HT1080 (cell line): ENCODE results near the genes QRICH2, AANAT and CYGB.

DNA sequence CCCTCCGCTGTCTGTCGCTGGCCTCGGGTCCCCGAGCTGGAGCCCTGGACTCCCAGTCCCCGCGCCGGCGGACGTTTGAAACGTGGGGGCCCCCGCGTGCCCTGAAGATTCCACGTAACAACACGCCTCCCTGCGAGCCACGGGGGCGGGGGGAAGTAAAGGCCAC is at the start of gene QRICH2:
QRICH2 (minus strand) TSS at position 77 of the 166 bp plus-strand sequence.
RAMPAGE:
- cytosol, long total RNA, result no peak
- long total RNA, result no peak
- nucleus, long total RNA, result no peak

DNA sequence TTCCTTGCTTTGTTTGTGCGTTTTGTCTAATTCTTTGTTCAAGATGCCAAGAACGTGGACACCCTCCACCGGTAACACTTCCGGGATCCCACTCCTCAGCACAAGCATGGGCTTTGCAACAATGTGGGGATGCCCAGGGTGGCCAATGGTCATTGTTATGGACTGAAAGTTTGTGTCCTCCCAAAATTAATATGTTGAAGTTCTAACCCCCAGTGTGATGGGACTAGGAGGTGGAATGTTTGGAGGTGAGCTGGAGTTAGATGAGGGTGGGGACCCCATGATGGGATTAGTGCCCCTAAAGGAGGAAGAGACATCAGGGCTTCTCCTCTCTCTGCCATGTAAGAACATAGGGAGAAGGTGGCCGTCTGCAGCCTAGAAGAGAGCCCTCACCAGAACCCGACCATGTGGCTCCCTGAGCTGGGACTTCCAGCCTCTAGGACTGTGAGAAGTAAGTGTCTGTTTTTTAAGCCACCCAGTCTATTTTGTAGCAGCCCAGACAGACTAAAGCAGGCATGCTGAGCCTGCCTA is 3.8 kb upstream of the PRPSAP1 start:
RAMPAGE:
- cytosol, long total RNA, result no peak
- long total RNA, result no peak
- nucleus, long total RNA, result no peak

DNA sequence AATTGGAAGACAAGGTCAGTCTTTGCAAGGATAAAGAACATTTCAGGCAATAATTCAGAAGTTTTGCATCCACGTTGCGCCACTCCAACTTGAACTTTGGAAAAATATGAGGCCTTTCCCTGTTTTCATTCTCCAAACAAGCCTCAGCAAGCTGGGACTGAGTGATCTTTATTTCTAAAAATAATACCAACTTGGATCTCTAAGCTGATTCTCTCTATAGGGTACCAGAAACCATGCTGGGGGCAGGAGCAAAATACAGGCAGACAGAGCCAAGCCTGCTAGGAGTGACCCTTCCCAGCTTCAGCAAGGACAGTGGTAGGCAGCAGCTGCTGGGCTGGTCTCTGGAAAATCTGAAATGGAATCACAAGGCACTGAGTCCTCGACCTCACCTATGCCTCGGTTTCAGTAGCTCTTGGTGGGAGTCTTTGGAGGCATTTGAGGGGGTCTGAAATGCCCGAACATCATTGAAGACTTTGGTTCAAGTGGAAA is 8.1 kb upstream of the PRPSAP1 start:
RAMPAGE:
- cytosol, long total RNA, result no peak
- long total RNA, result no peak
- nucleus, long total RNA, result no peak

GRCh38 chr17:76368417-76369103 is 14.8 kb upstream of the PRPSAP1 start:
RAMPAGE:
- cytosol, long total RNA, result no peak
- long total RNA, result no peak
- nucleus, long total RNA, result no peak

DNA sequence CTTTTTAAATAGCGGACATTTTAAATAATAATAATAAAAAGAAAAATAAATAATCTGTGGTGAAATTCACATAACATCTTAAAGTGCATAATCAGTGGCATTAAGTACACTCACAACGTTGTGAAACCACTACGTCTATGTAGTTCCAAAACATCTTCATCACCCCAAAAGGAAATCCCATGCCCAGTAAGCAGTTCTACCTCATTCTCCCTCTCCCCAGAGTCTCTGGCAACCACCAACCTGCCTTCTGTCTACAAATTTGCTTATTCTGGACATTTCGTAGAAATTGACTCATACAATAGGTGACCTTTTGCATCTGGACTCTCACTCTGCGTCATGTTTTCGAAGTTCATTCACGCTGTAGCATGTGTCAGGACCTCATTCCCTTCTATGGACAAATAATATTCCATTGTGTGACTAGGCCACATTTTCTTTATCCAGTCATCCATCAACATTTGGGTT is 12.3 kb upstream of the SPHK1 start:
RAMPAGE:
- cytosol, long total RNA, result no peak
- long total RNA, result no peak
- nucleus, long total RNA, result no peak

GRCh38 chr17:76383815-76384172 is 615 bp upstream of the SPHK1 start:
RAMPAGE:
- cytosol, long total RNA, result no peak
- long total RNA, result no peak
- nucleus, long total RNA, result no peak

DNA sequence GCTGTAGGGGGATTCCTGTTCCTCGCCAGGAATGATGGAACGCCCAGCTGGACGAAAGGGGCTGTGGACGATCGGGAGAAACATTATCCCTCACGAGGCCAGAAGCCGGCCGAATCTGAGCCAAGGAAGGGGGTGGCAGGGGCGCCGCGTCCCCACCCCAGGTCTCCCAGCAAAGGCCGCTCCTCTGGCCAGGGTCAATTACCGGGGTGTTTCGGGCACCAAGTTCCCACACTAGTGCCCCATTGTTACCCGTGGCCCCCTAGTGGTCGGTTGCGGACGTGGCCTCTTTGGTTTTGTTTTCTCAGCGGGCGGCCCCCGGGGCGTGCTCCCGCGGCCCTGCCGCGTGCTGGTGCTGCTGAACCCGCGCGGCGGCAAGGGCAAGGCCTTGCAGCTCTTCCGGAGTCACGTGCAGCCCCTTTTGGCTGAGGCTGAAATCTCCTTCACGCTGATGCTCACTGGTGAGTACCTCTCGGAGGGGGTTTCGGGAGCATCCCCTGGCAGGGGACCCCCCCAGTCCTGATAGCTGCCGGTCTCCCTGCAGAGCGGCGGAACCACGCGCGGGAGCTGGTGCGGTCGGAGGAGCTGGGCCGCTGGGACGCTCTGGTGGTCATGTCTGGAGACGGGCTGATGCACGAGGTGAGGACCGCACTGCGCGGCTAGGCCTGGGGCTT is 1.4 kb downstream of the SPHK1 start:
RAMPAGE:
- cytosol, long total RNA, result no peak
- long total RNA, result no peak
- nucleus, long total RNA, result no peak

DNA sequence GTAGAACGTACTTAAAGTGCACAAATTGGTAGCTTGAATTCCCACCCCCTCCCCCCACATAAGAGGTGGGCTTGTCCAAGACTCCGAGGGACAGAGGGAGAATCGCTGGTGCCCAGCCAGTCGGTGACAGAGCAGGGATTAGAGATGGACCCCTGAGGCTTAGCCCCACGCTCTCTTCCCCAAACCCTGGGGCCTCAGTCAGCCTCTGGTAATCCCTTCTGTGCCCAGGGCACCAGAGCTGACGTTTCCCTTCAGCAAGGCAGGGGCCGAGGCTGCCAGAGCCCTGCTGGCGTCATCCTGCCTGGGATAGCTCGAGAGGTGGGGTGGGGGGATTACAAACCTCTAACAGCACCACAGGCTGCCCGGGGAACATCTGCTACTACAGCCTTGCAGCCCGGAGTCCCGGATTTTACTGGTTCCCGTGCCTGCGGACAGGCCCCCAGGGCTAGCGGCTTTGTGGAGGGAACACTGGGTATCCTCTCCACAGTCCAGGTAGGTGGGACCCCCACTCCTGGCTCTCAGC is at the start of gene AANAT:
AANAT (plus strand) TSS at position 368 of the 523 bp plus-strand sequence.
RAMPAGE:
- cytosol, long total RNA, result no peak
- long total RNA, result no peak
- nucleus, long total RNA, result no peak

GRCh38 chr17:76498777-76499873 is 2.1 kb downstream of the RHBDF2 start:
RAMPAGE:
- cytosol, long total RNA, result no peak
- long total RNA, result no peak
- nucleus, long total RNA, result no peak

RAMPAGE:
- cytosol, long total RNA, result no peak
- long total RNA, result no peak
- nucleus, long total RNA, result no peak
Observed at GRCh38 chr17:76501751-76502029, 467 bp upstream of the RHBDF2 start.

DNA sequence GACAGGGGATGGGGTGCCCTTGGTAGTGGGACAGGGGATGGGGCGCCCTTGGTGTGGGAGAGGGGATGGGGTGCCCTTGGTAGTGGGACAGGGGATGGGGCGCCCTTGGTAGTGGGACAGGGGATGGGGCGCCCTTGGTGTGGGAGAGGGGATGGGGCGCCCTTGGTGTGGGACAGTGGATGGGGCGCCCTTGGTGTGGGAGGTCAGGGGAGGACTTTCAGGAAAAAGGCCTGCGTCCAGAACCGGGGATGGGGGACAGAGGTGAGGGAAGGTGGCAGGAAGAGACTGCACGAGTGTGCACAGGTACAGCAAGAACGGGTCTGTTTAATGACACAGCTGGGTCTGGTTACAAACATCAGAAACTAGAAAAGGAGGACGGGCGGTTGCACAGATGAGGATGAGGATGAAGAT is 10.5 kb downstream of the CYGB start:
RAMPAGE:
- cytosol, long total RNA, result no peak
- long total RNA, result no peak
- nucleus, long total RNA, result no peak

DNA sequence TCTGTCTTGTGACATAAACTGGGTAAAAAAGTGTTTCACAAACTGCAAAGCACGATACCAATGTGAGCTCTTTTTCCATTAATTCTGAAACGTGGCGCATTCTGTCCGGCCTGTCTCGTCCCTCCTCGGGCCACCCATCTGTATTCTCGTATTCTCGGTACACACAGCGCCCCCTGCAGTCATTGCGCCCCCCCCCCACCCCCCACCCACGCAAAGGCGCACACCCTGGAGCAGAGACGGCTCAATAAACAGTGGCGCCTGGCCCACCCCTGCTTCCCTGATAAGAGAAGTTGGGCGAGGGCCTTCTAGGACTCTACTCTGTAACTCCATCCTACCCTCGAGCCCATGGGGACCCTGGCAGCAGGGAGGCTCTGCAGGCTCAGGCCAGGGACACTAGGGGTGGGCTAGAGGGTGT is 8.6 kb downstream of the CYGB start:
RAMPAGE:
- cytosol, long total RNA, result no peak
- long total RNA, result no peak
- nucleus, long total RNA, result no peak

DNA sequence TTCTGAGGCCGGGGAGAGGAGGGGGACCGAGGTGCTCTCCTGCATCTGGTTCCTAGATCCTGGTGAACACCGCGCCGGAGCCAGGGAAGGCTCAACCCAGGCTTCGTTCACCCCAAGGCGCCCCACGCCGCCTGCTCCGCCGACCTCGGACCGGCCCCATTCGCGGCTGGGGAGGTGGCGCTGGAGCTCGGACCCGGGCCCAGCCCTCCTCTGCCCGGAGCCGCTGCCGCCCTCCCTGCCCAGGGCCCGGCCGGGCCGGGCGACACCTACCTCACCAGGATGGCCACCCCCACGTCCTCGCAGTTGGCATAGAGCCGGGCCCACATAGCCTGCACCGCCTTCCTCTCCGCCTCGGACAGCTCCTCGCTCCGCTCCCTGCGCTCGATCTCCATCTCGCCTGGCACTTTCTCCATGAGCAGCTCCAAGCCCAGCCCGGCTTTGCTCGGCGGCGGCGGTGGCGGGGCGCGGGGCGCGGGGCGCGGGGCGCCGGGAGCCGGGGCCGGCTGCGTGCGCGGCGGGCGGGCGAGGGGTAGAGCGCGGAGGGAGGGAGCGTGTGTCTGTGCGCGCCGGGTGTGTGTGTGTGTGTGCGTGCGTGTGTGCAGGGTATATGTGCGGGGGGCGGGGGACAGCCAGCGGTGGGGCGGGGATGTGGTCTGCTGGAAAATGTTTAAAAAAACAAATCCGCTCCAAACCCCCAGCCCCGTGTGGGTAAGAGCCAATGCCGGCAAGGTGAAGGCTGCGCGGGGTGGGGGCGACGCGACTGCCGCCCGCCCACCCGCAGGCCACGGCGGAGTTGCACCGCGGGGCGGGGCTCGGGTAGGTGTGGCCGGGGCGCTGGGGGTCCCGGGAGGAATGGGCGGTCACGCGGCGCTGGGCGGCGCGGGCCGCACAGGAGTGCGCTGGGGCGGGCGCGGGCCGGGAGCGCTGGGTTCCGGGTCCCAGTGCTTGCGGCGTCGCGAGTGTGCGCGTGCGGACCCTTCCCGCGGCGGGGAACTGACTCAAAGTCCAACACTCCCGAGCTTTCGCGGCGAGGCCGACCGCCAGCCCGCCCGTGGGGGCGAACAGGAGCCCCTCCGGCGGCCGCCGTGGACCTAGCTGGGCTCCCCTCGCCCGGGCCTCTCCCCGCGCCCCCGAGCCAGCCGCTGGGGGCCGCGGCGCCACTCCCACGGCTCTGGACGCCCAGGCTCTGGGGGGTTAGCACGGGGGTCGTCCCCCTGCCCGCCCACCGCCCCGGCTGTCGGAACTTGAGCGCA is at the start of gene CYGB:
CYGB (minus strand) TSS at position 580 of the 1,253 bp plus-strand sequence.
RAMPAGE:
- cytosol, long total RNA, result no peak
- long total RNA, result no peak
- nucleus, long total RNA, result no peak

DNA sequence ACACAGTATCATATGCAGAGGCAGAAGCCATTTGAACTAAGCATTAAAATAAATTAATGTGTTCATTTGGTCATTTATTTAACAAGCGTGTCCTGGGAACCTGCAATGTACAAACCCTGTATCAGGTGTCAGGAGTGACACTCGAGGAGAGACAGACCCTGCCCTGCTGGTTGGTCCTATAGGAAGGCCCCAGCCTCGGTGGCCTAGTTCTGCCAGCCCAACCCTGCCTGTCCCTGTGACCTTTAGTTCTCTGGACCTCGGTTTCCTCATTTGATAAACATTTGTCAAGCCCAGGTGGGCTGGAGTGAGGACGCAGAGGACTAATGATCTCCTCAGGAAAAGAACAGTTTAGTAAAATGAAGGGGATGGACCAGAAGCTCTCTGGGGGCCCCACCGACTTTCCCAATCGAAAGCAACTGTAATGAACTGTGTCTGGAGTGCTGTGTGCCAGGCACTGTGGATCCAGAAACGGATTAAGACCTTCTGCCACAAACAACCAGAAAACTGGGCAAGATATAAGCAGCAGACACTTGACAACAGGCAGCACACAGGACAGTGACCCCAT is 8.6 kb downstream of the PRCD start:
RAMPAGE:
- cytosol, long total RNA, result no peak
- long total RNA, result no peak
- nucleus, long total RNA, result no peak

GRCh38 chr17:76557318-76558060 is 17.6 kb downstream of the PRCD start:
RAMPAGE:
- cytosol, long total RNA, result start-site peak on the plus strand at chr17:76557763-76557810, 2,729 and 3,680 reads in 2 replicates
- long total RNA, result start-site peak on the plus strand at chr17:76557785-76557806, 268 reads
- nucleus, long total RNA, result start-site peak on the plus strand at chr17:76557764-76557815, 169 and 106 reads in 2 replicates

DNA sequence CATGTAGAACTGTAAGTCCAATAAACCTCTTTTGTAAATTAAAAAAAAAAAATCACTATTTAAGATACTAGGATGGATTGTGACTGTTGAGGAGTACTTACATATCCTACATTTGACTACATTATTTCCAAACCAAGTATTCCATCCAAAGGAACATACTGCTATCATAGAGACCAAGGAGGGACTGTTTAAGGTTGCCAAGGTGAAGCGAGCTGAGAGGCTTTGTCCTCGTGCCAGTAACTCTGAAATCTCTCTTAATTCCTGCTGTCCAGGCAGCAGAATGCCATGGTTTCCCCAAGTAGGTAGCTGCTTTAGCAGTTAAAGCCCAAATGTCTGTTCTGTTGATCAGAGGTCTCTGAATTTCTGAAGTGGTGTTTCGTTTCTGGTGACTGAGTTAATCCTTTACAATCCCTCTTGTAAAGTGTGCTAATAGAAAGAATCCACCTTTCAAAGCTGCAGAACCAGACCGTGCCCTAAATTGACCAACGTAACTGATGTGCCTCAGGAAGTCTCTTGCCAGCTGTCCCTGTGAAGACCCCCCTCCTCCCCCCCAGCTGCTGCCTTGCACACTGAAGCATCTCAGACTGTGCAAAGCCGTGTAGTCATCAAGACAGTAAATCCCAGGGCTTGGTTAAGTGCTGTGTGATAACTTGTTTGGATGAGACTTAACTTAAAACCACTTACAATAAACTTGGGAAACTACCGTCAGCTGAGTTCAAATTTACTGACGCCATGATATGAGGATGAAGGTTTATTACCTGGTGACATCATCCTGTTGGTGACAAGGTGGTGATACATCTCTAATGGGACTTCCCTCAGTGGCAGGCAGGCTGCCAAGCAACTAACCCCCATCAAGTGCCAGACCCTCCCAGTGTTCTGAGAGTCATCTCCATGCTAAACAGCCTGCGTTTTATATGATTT is 20.8 kb downstream of the ST6GALNAC2 start:
RAMPAGE:
- cytosol, long total RNA, result no peak
- long total RNA, result no peak
- nucleus, long total RNA, result no peak

DNA sequence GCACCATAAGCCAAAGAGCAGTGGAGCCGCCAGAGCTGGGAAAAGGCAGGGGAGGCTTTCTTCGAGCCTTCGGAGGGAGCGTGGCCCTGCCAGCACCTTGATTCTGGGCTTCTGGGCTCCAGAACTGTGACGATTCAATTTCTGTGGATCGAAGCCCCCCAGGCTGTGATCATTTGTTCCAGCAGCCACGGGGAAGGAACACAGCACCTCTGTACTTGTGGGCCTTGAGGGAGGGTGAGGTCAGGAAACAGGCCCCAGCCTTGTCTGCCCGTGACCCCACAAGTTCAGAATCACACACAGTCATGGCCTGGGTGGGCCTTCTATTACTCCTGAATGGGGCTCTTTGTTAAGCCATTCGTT is 10.2 kb downstream of the ST6GALNAC2 start:
RAMPAGE:
- cytosol, long total RNA, result no peak
- long total RNA, result no peak
- nucleus, long total RNA, result no peak

RAMPAGE:
- cytosol, long total RNA, result no peak
- long total RNA, result no peak
- nucleus, long total RNA, result no peak
Observed at GRCh38 chr17:76586632-76587390, 1.2 kb upstream of the ST6GALNAC2 start.

RAMPAGE:
- cytosol, long total RNA, result no peak
- long total RNA, result no peak
- nucleus, long total RNA, result no peak
Observed at GRCh38 chr17:76696676-76697266, 14.0 kb downstream of the MXRA7 start.

RAMPAGE:
- cytosol, long total RNA, result no peak
- long total RNA, result no peak
- nucleus, long total RNA, result no peak
Observed at GRCh38 chr17:76720872-76721429, 5.5 kb downstream of the JMJD6 start.